SK-N-MC (cell line): ENCODE results near the genes MRPL18 and MAS1.

GRCh38 chr6:157966975-157967560, 14.6 kb upstream of the SYNJ2 start:
- RRBS = no CpG with 5 or more reads among the region's 8 CpGs

GRCh38 chr6:158002112-158002680, 20.5 kb downstream of the SYNJ2 start:
- RRBS = no CpG with 5 or more reads among the region's 6 CpGs

GRCh38 chr6:158027191-158027966, 45.7 kb downstream of the SYNJ2 start:
- RRBS = no CpG with 5 or more reads among the region's 30 CpGs

DNA sequence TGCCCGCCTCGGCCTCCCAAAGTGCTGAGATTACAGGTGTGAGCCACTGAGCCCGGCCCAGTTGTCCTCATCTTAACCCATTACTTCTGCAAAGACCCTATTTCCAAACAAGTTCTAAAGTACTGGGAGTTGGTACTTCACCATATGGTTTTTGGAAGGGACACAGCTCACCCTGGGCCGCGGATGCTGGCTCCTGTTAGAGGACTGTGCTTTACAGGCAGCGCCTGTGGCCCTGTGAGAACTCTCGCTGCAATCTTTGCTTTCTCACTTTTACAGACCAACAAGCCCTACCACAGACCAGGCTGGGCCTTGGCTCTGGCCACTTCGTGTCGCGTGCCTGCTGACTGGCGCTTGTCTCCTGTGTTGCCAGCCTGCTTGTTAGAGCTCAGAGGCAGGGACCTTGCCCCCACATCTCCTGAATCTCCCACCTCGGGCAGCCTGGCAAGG, 56.0 kb downstream of the SYNJ2 start:
- RRBS = no CpG with 5 or more reads among the region's 12 CpGs

- RRBS = no CpG with 5 or more reads among the region's 17 CpGs
Measured at GRCh38 chr6:158039441-158040167, 57.9 kb downstream of the SYNJ2 start.

DNA sequence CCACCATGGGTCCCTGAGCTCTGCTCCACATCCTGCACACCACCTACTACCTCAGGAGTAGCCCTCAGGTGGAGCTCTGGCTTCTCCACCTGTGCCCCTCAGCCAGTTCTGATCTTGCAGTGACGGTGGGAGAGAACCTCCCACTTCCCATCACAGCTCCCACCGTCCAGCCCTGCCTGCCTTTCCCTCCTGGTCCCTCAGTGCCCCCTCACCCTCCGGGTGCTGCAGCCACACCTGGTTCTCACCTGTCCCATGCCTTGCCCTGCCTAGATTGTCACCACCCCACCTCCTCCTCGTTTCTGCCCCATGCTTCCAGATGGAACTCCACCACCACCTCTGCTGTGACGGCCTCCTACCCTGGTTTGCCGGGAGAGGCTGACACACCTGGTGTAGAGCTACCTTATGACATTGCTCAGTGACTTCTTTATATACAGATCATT, 66.1 kb upstream of the TMEM181 start:
- RRBS = no CpG with 5 or more reads among the region's 6 CpGs

GRCh38 chr6:158535989-158536891, 23.7 kb upstream of the TMEM181 start:
- RRBS = under 1% methylated on average over 29 of the region's 75 CpGs

DNA sequence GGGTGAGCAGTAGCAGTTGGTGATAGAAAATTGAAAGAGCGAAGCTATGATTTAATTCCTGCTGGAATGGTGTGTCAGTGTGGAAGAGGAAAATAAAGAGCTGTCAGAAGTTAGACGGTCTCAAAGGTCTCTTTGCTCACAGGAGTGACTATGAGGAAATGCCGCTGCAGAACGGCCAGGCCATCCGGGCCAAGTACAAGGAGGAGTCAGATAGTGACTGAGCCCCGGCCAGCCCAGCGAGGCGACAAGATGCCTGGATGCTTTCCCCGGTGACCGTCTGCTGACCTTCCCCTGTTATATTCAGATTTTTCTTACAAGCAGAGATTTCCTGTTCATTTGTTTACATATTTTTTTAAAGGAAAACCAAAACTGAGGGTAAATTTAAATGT, 12.9 kb downstream of the DYNLT1 start:
- RRBS = 96% methylated on average over 4 of the region's 10 CpGs

DNA sequence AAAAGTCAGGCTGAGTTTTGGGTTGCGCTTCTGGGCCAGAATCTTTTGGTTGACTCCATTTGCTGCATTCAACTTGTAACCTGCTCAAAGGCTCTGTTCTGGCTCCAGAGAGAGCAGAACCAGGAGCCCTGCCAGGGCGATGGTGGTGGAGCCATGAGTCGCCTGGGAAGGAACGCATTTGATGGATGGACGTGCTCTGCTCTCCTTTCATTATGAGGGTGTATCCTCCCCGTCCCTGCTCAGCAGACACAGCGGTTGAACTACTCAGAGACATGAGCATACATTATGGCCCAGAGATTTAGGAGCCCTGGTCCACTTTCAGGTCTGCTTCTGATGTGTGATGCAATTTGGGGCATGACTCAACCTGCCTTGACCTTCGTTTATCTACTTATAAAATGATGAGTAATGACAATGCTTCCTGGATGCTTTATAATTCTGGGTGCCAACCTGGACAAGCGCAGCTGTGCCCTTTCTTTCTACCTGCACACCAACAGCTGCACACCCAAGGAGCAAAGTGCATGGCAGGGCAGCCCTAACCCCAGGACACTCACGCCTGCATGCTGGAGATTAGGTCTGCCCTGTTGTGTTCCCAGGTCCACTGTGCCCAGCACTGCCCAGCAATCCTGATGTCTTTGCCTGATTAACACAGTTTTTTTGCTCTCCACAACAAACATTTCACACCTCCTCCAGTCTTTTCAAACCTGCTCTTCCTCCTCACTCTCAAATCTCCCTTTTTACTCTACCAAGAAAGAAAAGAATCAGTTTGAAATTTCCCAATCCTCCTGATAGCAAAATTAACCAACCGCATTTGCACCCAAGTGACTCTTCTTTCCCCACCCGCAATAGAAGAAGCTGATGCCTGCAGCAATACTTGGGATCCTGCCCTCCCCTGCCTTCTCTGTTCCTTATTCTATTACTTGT, 81.3 kb downstream of the EZR start:
- RRBS = no CpG with 5 or more reads among the region's 12 CpGs

DNA sequence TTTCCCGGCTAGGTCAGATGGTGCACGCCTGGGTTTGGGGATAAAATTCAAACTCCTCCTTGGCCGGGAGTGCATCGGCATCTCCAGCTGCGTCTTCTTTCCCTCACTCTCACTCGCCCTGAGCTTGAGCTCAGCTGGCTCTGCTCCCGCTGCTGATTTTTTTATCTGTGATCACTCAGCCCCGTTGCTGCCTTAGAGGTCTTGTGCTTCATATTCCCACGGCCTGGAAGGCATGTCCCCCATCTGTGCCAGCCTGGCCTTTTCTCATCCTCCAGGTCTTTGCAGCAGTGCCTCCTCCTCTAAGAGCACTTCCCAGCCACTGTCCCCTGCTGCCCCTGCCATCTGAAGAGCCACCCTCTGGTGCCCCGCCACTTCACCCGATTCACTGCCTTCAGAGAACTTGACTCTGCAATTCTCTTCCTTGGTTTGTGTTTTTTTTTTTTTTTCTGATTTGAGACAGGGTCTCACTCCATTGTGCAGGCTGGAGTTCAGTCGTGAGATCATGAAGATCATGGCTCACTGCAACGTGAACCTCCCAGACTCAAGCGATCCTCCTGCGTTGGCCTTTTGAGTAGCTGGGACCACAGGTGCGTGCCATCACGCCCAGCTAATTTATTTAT, 7.0 kb upstream of the EZR start:
- RRBS = 82% methylated on average over 3 of the region's 17 CpGs

DNA sequence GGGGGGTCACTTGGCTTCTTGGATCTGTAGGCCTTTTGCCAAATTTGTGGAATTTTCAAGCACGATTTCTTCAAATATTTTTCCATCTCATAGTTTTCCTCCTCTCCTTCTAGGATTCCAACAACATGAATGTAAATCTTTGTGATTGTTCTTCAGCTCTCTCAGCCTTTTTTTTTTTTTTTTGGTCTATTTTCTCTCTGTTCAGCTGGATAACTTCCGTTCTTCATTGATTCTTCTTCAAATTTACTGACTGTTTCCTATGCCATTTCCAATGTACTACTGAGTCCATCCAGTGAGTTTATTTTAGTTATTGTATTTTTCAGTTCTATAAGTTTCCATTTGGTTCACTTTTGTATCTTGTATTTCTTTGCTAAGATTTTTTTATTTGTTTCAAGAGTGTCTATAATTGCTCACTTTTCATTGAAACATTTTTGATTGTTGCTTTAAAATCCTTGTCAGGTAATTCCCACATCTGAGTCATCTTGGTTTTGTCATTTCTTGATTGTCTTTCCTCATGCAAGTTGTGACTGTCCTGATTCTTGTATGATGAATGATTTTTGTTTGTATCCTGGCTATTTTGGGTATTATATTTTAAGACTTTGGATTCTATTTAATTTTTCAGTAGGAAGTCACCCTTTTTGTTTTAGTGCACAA, 9.2 kb downstream of the RSPH3 start:
- RRBS = no CpG with 5 or more reads among the region's 2 CpGs

DNA sequence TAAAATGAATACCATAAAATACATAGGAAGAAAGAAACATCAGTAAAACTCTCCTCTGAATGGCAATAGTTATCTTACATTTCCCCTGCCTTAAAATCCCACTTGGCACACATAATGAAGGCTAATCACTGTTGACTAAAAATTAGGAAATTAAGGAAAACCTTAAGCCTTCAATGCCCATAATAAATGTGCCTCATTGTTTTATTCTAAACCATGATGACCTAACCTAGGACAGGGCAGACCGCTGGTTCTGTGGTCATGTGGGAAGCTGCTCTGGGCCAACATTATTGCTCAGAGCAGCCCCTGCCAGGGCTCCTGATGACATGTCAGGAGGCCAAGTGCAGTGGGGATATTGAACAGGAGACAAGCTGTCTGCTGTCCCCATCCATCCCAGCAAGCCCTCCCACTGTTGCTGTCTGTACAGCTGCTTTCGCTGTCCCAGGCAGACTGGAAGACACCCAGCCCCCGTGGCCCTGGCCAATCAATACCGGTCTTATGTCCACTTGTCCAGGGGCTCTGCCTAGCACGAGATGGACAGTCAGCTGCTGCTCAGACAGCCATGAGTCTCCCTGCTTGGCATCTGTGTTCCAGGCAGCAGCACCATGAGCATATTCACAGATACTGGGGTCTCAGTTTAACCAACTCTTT, 43.3 kb upstream of the FNDC1 start:
- RRBS = no CpG with 5 or more reads among the region's 5 CpGs

GRCh38 chr6:159170979-159171504, 1.8 kb downstream of the FNDC1 start:
- RRBS = no CpG with 5 or more reads among the region's 11 CpGs

- RRBS = no CpG with 5 or more reads among the region's 7 CpGs
Measured at GRCh38 chr6:159655515-159655962, 37.5 kb downstream of the SOD2 start.

DNA sequence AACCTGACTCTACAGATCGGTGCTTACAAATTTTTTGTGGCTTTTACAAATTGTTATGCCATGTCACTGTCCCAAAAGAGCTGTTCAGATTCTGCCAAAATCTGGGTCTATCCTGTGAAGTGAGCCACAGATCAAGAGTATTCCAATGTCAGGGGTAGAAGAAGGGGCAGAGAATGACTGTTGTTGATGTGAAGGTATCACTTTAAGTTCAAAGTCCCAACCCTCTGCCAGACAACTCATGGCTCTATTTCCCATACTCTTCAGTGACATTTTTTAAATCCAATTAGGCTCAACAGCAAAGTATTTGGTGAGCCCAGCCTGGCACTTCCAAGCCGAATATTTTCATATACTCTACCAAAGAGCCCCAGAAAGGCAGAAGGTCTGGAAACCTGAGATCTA, 9.3 kb downstream of the SOD2 start:
- RRBS = no CpG with 5 or more reads among the region's 2 CpGs

GRCh38 chr6:159690059-159690807, 2.8 kb downstream of the SOD2 start:
- RRBS = no CpG with 5 or more reads among the region's 14 CpGs

DNA sequence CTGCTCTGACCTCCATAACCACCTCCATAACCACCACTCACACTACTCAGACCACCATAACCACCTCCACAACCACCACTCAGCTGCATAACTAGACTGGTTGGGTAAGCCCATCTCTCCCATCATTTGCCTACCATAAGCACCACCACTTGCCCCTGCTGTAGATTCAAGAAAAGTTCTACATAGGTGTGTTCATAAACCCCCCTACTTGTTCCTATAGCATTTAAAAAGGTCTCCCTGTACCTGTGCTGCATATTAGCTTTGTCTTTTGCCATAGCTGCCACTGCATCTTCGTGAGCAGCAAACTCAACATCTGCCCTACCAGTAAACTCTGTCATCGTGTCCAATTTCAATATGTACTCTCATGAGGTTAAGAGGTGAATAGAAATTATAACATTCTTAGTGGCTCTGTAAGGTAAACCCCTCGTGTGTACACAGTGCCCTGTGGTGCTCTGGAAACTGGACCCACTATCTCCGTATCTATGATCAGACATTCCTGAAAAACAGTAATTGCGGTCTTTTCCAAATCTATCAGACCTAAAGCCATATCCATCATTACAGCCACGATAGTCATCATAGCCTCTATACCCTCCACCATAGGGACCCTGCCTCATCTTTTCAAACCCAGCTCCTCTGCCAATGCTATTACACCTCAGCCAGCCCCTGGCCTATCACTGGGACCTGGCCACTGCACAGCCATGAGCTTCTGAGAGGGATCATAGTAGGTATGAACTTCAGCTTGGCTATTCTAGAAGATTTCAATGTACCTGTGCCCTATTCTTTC, 14.4 kb upstream of the WTAP start:
- RRBS = no CpG with 5 or more reads among the region's 6 CpGs

DNA sequence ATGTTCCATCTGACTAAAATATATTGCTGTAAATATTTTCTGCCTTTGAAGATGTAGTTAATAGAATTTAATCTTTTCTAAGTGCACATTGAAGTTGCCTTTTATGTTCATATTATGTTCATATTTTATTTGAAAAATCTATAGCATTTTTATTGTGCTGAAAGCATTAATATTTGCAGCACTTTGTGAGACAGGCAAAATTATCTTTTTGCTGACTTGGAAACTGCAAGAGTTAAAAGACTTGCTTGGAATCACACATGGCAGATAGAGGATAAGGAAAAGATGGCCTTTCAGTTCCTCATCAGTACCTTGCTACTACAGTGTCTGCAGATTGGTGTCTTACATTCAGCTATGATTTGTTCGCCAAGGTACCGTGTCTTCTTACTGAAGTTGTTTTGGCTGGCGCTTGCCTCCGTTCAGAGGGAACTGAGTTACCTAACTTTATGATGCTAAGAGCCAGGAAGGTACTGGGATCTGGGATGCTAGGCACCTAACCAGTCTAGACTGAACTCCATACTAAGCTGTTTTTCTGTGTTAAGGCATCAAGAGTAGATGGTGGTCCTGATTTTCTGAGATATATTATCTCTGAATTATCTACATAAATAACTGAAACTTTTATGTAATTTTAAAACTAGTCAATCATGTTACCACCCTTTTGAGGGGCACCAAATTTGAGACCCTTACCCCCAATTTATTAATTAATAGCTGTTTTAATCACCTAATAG, 2.3 kb downstream of the WTAP start:
- RRBS = no CpG with 5 or more reads among the region's 4 CpGs

GRCh38 chr6:159790381-159790651, at the start of gene MRPL18:
Gene MRPL18, plus strand, starts transcription at chr6:159790467.
- RRBS = no CpG with 5 or more reads among the region's 20 CpGs

DNA sequence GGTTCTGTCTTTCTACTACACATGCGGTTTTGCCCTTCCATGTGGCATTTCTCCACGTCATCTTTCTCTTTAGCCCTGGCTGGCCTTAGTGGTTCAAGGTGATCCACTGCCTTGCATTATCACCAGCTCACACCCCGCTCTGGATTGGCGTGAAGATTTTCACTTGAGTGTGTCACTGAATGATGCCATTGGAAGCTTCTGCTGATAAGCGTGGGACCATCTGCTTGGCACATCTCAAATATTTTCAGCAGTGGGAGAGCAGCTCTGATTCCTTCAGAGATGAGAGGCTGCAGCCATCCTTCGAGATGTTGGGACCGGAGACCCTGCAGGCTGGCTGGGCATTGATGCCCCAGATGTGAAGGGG, at the start of gene MAS1:
Gene MAS1 (plus strand): TSS at position 267 of the 364 bp plus-strand sequence.
- RRBS = no CpG with 5 or more reads among the region's 7 CpGs